LHCN-M2 (cell line): ENCODE measurements around a stretch of chr3.

GRCh38 chr3:125241114-125241863 lies 28.7 kb upstream of the SLC12A8 start:
- RAMPAGE, long total RNA, result no peak

DNA sequence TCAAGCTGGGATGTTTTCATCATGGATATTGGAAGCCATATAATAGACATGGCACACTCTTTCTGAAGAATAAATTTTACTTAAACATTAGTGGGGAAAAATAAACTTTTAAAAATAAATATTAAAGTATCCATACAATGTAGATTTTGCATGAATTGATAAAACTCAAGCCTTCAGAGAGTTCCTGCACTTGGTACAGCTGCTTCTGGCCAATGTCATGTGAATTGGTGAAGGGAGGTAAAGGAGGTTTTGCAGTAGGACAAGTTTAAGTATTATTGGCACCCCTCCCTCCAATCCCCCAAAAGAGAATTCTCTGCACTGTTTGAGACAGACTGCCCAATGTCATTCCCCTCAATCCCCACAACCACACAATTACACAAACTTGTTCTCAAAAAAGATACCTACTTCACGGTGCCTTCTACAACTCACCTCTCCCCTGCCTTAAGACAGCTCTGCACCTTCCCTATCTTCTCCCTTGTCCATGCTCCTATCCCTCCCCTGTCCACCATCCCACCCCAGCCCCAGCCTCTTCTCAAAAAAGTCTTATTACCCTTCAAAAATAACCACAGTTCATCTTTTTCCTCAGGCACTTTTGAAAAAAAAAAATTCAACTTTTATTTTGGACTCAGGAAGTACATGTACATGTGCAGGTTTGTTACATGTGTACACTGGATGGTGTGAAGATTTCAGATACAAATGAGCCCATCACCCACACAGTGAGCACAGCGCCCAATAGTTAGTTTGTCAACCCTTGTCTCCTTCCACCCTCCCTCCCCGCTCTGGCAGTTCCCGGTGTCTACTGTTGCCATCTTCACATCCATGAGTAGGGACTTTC lies 47.4 kb downstream of the SNX4 start:
- RAMPAGE, long total RNA, result no peak

- RAMPAGE, long total RNA, result no peak
These were observed 3.9 kb downstream of the OSBPL11 start for GRCh38 chr3:125591359-125591844.

- RAMPAGE, long total RNA, result no peak
These were observed 21.5 kb downstream of the ROPN1B start for GRCh38 chr3:125990226-125991174.

DNA sequence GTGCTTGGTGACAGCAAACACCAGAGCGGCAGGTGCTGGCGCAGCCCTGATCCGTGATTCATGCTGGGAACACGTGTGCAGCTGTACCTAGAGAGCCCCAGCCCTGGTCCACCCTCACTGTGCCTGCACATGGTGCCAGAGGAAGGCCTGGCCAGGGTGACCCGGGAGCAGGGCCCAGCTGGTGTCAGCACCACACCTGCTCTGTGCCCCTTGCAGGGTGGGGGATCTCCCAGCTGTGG lies 2.1 kb downstream of the SLC41A3 start:
- RAMPAGE, long total RNA, result no peak

GRCh38 chr3:126179823-126180269 lies 540 bp downstream of the ALDH1L1 start:
- RAMPAGE, long total RNA, result no peak

DNA sequence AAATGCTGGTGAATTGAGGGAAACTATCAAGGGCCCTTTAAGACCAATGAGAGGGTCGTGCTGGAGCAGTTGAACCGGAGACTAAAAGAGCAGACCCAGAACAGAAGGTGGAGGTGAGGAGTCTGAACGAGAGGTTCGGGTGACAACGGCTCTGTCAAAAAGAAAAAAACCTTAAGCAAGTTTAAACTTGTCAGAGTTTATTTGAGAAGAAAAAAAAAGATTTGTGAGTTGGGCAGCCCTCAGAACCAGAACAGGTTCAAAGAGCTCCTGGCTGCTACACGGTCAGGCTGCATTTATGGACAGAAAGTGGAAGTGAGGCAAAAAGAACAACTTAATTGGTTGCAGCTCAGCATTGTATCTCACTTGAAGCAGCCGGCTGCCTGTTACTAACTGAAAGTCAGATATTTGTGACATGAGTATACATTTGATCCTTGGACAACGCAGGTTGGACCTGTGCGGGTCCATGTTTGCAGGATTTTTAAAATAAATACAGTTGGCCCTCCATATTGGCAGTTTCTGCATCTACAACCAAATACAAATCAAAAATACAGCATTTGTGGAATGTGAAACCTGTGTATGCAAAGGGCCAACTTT lies 7.4 kb upstream of the ALDH1L1 start:
- RAMPAGE, long total RNA, result no peak

- RAMPAGE, long total RNA, result no peak
These were observed 28.1 kb upstream of the ALDH1L1 start for GRCh38 chr3:126208212-126209142.

DNA sequence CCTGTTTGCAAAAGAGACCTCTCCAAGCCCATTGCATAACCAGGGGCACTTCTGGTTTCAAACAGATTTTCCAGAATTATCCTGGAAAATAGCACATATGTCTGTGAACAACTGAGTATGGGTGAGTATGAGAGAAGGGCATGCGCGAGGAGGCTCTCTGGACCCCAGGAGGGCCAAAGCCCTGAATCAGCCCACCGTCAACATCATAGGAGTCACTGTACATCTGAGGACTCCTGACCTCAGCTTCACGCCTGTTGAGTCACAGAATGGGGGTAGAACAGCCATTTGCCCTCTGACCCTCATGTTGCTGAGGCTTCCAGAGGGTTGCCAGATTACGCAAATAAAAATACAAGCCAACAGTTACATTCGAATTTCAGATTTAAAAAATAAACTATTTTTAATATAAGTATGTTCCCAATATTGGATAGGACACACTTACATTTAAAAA lies 4.1 kb downstream of the KLF15 start:
- RAMPAGE, long total RNA, result no peak

GRCh38 chr3:126389060-126390156 lies 5.3 kb upstream of the CFAP100 start:
- RAMPAGE, long total RNA, result no peak

DNA sequence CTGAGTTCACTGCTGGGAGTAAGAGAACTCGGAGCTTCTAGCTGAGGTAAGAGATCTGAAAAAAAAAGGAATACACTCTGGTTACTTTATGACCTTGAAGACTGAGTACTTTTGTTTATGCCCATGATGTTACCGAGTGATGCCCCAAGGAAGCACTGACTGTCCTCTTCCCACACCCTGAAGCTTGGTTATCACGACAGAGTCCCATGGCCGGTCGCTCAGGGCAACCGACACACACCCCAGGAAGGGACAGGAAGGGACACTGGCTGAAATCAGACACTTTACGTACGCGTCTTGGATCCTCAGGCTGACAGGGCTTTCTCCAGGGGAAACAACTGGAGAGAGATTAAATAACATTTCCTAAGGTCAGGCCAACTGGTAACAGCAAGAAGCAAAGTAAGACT lies 13.5 kb downstream of the ZXDC start:
- RAMPAGE, long total RNA, result no peak

DNA sequence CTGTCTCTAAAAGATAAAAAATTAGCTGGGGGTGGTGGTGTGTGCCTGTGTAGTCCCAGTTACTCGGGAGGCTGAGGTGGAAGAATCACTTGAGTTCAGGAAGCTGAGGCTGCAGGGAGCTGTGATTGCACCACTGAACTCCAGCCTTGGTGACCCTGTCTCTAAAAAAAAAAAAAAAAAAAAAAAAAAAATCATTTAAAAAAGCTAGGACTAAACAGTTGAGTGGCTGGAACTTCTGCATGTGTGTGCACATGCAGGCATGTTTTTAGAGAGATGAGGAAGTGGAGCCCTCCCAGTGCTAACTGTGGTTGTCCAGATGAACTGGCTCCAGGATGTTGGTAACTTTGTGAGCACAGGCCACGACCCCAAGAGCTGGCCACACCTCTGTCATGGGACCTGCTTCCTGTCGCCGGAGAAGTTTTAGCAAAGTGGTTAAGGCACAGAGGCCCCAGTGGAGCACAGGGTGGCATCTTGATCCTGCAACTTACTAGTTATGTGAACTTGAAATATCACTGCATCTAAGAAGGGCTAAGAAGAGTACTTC lies 27.0 kb downstream of the CHCHD6 start:
- RAMPAGE, long total RNA, result no peak

- RAMPAGE, long total RNA, result no peak
These were observed 45.0 kb upstream of the PLXNA1 start for GRCh38 chr3:126937982-126938345.

DNA sequence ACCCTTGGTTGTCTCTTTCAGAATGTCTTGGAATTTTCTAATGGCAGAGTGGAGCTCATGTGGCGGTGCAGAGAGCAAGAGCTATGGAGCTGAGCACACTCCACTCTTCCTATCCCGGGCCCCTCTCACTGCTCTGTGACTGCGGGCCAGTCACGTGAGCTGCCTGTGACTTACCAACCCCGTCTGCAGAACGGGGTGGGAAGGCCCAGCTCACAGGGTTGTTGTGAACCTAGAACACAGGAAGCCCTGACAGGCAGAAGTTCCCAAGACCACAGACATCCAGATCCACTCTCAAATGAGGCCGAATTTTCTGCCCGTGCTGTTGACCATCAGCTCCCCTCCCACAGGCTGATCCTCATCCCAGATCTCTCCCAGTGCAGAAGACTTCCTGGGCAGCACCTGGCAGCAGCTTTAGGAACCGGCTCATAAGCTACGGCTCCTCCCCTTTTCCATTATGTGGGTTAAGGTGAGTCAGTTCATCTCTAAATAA lies 35.4 kb upstream of the PLXNA1 start:
- RAMPAGE, long total RNA, result no peak

GRCh38 chr3:126983692-126984525 lies 994 bp downstream of the PLXNA1 start:
- RAMPAGE, long total RNA, result no peak

- RAMPAGE, long total RNA, result no peak
These were observed 16.3 kb downstream of the TPRA1 start for GRCh38 chr3:127574096-127574682.

GRCh38 chr3:127746256-127747545 lies 73.9 kb downstream of the ABTB1 start:
- RAMPAGE, long total RNA, result no peak

GRCh38 chr3:127760993-127761977 lies 61.0 kb downstream of the MGLL start:
- RAMPAGE, long total RNA, result no peak

GRCh38 chr3:127814907-127816072 lies 7.0 kb downstream of the MGLL start:
- RAMPAGE, long total RNA, result no peak

- RAMPAGE, long total RNA, result no peak
These were observed 54.4 kb upstream of the SEC61A1 start for GRCh38 chr3:127997818-127998270.